Endothelial cell (in vitro differentiated cells): Measurements from ENCODE around the genes LMO7 and EDNRB.

DNA sequence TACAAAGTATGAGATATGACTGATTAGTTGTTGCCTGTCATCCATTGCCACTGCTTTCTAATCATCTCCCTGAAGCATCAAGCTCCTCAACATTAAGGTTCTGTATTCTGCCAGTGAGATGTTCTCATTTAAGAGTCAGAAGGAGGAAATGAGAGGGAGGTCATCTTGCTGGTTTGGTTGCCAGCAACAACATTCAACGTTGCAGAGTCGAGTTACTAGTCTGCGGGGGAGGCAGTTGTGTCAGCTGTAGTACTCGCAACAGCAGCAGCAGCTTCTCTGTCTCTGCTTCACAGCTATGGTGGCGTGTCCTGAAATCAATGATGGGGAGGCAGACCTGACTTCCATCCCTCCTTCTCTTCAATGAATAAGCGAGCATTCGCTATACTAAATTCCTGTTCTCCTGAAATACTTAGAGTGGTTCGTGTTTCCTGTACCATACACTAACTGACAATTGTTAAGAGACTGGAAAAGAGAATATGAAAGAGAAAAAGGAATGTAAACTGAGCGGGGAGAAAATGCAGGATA lies 812.2 kb downstream of the KLF5 start:
- PRO-cap: no peak

DNA sequence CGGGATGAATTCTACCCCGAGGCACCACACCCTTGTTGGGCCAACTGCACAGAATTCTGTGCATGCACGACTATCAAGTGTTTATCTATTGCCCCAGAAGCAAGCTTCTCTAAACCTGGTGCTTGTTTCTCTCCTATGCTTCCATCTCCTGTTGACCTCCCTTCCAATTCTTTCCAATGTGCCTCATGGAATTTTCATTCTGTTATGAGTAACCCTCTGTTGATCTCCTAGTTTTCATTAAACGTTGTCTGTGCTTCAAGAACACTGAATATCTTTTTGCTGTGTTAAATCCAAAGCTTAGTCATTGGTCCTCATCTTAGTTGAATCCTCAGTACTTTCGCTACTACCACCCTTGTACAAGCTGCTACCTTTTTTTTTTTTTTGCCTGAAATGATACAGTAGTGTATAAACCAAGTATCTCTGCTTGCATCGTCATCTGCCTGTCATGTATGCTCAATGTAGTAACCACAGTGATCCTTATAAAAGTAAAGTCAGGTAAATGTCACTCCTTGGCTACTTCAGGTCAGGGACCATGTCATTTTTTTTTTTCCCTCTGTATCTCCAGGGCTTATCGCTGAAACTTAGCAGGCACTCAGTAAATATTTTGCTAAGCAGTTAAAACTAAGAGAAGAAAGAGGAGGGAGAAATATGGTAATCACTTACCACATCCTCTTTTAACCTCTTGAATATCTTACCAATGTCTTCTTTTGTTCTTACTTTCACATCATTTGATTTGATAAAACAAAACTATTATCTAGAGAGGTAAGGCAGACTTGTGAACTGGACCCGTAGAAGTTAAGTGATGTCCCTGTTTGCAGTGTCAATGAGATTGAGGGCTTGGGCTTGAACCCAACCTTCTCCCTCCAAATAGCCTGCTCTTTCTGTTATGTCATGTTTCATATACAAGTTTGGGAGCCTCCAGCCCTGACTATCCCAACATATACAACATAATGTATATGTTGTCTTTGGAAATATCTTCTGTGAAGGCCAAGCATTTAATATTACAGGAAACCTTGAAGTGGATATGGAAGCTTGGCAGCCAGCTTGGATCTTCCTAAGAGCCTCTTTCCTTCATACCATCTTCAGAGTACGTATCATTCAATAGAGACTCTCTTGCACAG lies 1172.2 kb downstream of the KLF5 start:
- PRO-cap: no peak

- PRO-cap: no peak
Observed at GRCh38 chr13:74442871-74443209, 1039.1 kb downstream of the TBC1D4 start.

DNA sequence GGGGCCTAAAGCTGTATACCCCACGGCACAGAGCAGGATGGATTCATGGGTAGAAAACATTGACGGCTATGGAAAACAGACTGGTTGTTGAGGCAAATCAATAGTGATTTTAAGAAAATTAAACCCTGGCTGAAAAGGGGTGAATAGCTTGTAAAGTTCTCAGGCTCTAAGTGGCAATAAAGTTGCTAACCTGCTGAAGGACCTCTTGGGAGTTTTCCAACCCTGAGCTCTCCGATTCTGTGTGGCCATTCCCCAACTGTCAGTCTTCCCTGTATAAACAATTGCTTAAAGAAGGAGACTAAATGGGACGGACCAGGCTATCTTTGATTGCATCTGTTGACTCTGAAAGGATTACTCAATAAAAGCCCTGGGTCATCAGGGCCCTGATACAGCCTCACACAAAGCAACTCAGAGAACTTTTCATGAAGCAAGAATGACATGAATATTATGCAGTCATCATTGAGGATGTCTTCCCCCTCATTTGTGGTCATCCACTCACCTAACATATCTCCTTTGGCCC lies 308.0 kb downstream of the TBC1D4 start:
- PRO-cap: no peak

DNA sequence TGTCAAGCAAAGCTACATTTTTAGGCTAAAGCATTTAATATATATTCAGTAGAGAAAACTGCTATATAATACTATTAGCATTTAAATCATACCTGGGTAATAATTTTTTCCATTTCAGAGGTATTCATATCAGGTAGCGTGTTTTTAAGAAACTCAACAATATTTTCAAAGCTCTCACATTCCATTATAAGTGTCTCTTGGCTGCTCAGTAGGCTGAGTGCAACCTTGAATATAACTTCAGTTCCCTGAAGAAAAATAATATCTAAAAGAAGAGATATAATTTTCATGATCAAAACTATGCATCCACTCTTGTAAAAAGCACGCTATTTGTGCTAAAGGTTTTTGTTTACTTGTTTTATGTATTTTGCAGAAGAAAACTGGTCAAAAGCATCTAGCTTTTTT lies 190.0 kb downstream of the TBC1D4 start:
- PRO-cap: no peak

- PRO-cap: no peak
Observed at GRCh38 chr13:75310885-75311443, 171.0 kb downstream of the TBC1D4 start.

DNA sequence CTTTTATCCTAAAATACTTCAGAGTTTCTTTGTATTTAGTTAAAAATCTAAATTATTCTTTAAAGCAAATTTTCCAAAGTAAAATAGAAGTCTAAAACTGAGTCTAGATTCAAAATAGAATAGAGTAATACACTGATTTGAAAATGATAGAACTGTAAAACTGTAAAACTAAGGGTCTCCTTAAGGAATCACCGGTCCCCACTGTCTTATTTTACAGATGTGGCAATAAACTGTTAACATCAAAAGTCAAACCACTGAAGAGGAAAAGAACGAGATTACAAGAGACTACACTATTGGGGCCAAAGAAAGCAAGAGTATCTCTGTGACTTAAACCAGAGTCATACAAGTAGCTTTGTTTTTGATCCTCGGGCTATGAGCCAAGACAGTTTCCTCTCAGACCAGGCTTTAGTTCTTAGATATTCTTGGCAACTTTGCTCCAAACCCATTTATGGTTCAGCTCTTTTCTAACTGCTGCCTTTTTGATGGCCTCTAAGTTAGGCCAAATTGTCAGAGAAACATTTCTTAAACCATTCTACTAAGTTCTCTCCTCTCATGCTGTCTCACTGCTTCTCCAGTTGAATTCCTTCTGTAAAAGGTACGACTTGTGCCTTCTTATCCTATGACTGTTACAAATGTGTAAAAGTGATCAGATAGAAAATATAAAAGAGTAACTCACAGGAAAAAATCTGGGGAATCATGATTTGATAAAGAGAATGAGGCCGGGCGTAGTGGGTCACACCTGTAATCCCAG lies 113.8 kb downstream of the TBC1D4 start:
- PRO-cap: no peak

DNA sequence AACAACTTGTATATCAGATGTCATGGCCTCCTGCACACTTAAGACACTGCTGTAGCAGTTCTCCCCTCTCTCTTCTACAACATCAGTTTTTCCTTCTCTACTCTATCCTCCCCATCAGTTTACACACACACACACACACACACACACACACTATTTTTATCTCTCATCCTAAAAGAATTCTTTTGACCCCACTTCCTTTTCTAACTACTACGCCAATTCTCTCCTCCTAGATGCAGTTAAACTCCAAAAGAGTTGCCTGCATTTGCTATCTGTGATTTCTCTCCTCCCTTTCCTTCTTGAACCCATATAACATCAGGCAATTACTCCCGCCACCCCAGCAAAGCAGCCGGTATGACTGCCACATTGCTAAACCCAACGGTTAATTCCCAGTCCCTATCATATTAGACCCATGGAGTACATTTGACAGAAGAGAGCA lies 90.9 kb downstream of the TBC1D4 start:
- PRO-cap: no peak

GRCh38 chr13:75446202-75446619 lies 35.8 kb downstream of the TBC1D4 start:
- PRO-cap: no peak

GRCh38 chr13:75468906-75469567 lies 12.9 kb downstream of the TBC1D4 start:
- PRO-cap: no peak

DNA sequence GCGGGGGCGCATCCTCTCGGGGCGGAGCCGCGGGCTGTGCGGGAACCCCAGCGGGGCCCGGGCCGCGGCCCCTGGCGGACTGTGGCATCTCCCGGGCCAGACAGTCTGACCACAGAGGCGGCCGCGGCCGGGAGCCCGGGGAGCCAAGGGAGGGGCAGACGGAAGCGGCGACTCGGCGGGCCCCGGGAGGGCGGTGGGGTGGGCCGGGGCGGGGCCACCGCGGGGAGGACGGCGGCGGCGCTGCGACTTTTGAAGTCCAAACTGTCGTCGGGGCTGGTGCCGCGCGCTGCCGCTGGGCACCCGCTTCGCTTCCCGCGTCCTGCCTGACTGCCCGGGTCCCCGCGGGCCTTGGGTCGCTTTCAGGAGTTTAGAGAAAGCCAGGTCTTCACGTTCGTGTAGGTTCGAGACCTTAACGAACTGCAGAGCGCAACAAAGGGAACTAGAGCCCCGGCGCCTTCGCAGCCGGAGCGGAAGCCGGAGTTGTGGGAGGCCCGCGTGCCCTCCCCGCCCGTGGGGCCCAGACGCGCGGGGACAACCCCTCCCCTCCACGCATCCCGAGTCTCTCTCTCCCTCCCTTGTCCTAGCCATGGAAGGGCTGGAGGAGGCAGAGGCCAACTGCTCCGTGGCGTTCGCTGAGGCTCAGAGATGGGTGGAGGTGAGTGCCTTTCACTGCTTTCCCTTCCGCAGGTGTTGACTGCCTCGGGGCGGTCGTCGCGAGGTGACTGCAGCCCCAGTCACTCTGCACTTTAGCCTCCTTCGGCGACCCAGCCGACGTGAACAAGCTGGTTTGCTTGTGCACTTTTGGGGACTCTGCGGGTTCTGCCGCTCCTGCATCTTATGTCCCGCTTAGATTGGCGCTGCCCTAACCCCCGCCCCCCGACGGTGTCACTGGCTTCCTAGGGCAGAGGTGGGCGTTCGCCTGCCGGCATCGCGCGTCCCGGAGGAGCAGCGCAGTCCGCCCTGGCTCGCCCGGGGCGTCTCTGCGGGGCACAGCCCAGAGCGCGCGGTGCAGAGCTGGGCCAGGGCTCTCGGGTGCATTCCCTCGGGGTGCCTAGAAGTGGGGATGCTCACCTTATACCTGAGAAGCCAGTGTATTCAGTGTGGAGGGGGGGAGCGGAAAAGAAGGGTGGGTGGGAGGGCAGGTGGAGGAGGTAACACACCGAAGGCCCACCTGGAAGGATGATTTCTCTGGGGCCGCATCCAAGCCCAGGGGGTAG lies at the start of gene LMO7:
Gene LMO7, plus strand, starts transcription at position 259 of the 1,217 bp plus-strand sequence.
- PRO-cap: bidirectional peak, plus-strand start at position 259 of the sequence, minus-strand start at position 102 of the sequence; unidirectional peak, minus-strand start at position 329 of the sequence

DNA sequence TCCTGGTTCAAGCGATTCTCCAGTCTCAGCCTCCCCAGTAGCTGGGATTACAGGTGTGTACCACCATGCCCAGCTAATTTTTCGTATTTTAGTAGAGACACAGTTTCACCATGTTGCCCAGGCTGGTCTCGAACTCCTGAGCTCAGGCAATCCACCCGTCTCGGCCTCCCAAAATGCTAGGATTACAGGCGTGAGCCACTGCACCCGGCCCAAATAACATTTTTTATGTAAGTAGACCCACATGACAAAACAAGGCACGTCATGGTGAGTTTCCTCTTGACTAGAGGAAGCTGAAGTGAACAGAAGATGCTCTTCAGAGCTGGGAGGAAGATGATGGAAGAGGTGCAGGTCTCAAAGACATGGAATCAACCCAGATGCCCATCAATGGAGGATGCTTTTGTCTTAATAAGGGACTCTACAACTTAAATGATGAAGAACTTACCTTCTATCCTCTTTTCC lies 139.0 kb downstream of the KCTD12 start:
- PRO-cap: no peak

DNA sequence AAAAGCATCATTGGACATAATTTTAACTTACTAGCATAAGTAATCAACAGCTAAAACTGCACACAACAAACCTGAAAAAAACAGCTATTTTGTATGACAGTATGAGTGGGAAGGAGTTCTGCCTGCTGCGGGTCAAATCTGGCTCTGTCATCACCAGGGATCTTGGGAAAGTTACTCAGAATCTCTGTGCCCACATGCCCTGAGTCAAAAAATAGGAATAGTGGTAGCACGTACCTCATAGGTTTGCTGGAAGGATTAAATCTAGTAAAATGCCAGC lies 1.1 kb downstream of the CLN5 start:
- PRO-cap: no peak

DNA sequence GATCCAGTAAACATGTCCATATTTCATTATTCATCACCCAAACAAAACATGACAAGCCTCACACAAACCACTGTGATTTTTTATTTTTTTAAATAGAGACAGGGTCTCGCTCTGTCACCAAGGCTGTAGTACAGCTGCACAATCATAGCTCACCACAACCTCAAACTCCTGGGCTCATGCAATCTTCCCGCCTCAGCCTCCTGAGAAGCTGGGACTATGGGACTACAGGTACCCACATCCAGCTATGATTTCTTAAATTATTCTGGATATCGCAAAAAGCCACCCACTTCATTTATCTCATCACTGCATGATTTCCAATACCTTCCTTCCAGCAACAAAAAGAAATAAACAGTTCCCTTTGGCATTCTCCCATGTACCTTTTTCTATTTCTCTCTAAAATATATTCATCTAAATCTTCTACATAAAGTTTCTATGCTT lies 6.3 kb downstream of the FBXL3 start:
- PRO-cap: no peak

GRCh38 chr13:77097759-77098810 lies 71.1 kb upstream of the FBXL3 start:
- PRO-cap: no peak

GRCh38 chr13:77243804-77244065 lies 83.2 kb downstream of the MYCBP2 start:
- PRO-cap: no peak

GRCh38 chr13:77836306-77836935 lies 82.2 kb downstream of the EDNRB start:
- PRO-cap: no peak

GRCh38 chr13:77896479-77897018 lies 22.1 kb downstream of the EDNRB start:
- PRO-cap: no peak

GRCh38 chr13:77918258-77919262 lies at the start of gene EDNRB:
EDNRB (minus strand) TSS chr13:77918831.
- PRO-cap: bidirectional peak, plus-strand start at chr13:77918620, minus-strand start at chr13:77918602; unidirectional peak, minus-strand start at chr13:77918829

GRCh38 chr13:78066242-78066821 lies 147.7 kb upstream of the EDNRB start:
- PRO-cap: no peak